Endometrial microvascular endothelial cells (primary cell): ENCODE results near the genes NR1H3, SPI1 and PSMC3.

DNA sequence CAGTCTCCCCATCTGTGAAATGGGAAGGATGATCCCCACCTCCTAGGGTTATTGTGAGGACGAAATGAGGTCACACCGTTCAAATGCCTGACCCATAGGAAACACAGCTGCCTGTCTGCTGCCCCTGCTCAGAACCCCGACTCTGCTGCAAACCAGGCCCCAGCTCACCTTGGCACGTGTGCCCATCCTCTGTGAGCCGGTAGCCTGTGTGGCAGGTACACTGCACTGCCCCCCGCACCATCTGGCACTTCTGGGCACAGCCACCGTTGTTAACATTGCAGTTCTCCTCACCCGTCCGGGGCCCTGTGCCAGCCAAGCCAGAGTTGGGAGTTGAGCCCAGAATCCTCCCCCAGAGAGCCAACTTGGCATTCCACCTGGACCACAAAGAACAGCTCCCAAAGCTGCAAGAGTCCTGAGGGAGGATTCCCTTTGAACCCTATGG lies 22.6 kb downstream of the LRP4 start:
- RAMPAGE, long total RNA = no peak

DNA sequence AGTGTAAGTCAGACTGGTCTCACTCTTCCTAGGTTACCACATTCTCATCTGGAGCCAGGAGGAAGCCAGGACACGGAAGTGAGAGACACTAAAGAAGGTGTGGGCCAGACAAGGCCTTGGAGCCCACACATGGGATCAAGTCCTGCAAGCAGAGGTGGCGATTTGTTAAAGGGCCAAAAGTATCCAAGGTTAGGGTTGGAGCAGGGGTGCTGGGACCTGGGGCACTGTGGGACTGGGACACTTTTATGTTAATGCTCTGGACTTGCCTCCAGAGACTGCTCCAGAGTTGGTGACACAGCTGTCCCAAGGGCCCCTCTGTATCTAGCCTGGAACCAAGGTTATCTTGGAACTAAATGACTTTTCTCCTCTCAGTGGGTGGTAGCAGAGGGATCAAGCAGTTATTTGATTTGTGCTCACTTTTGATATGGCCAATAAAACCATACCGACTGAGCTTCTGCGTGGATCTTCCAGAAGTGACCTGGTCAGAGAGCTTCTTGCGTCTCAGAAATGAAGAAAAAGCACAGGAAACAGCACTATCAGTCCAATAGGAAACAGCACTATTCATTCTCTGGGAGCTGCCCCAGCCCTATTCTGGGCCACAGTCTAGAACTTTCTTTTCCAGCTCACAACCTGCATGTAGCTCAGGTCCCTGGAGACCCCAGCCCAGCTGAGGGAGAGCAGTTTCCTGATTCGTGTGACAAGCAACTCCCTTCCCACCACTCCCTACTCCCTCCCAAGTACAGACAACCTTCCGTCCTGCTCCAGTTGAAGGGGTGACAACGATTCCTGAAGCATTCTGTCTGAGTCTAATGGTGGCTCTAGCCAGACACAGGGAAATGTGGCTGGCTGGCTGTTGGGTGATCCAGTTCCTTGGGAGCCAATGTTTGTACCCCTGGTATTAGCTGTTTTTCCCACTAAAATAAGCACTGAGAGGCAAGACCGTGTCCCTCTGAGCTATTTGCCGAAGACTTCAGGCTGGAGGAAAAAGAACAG lies 9.6 kb downstream of the ACP2 start:
- RAMPAGE, long total RNA = no peak

DNA sequence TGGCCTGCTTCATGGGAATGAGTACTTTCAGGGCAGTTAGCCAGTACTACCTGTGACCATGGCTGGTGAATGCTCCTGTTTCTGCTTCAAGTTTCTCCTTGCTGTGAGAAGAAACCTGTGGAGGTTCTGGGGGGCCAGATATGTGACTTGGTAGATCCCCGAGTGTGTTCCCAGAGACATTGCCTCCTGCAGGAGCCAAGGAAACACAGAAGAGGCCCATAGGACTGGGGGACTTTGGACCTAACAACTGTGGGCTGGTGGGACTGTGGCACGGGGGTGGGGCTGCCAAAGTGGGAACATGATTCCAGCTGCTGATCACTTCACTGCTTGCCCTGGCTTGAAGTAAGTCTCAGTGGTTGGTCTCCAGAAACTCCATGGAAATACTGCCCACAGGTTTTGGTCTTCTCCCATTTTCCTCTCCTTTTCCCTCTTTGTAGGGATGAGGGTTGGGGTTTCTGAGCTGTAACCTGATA lies 4.1 kb upstream of the NR1H3 start:
- RAMPAGE, long total RNA = no peak

DNA sequence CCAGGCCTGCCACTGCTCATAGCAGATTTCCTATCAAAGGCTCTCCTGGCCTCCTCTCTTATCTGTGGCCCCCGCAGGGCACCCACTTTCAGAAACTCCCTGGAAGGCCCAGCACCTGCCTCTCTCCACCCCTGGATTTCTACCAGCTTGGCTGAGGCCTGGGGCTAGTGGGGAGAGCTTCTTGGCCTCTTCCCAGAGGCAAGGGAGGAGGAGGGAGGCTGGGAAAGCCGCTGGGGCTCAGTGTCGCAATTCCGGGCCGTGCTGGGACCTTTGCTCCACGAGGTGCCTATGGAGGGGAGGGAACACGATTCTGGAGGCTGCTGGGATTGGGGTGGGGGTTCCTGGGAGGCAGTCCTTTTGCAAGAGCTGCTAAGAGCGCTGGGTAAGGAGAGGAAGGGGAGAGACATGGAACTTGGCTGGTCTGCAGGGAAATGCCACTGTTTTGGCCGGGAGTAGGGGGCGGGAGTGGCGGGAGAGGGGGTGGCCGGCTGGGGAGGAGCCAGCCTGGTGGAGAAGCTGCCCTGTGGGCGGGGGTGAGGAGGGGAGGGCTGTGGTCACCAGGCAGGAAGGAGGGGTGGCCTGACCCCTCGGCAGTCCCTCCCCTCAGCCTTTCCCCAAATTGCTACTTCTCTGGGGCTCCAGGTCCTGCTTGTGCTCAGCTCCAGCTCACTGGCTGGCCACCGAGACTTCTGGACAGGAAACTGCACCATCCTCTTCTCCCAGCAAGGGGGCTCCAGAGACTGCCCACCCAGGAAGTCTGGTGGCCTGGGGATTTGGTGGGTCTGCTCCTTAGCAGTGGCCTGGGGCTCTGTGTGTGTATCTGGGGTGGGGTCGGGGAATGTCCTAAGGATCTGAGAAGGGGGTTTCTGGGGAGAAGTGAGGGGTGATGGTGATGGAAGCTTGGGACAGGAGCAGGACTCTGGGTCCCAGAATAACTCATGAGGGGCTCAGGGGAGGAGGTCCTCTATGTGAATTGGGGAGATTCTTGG lies at the start of gene NR1H3:
TSS of gene NR1H3 (plus strand) at position 643 of the 989 bp plus-strand sequence.
- RAMPAGE, long total RNA = no peak

GRCh38 chr11:47321490-47322094 lies 30.9 kb downstream of the MYBPC3 start:
- RAMPAGE, long total RNA = no peak

GRCh38 chr11:47369210-47369690 lies 9.1 kb downstream of the SPI1 start:
- RAMPAGE, long total RNA = no peak

DNA sequence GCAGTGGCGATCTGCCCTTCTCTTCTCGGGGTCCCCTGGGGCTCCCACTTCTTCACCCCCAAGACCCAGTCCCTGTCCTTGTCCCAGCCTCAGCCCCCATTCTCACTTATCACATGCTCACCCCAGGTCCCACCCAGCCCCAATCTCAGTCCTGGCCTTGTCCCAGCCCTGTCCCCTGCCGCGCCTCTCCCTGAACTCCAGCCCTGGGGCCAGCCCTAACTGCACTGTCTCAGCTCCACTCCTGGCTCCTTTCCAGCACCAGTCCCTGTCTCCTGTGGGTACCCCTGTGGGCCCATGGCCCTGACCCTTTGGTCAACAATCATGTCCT lies 902 bp downstream of the SPI1 start:
- RAMPAGE, long total RNA = no peak

GRCh38 chr11:47378254-47379177 lies at the start of gene SPI1:
Gene SPI1 (minus strand): TSS chr11:47378547.
- RAMPAGE, long total RNA = no peak

GRCh38 chr11:47388850-47389554 lies 10.7 kb upstream of the SPI1 start:
- RAMPAGE, long total RNA = no peak

GRCh38 chr11:47392778-47393742 lies 14.7 kb upstream of the SPI1 start:
- RAMPAGE, long total RNA = no peak

DNA sequence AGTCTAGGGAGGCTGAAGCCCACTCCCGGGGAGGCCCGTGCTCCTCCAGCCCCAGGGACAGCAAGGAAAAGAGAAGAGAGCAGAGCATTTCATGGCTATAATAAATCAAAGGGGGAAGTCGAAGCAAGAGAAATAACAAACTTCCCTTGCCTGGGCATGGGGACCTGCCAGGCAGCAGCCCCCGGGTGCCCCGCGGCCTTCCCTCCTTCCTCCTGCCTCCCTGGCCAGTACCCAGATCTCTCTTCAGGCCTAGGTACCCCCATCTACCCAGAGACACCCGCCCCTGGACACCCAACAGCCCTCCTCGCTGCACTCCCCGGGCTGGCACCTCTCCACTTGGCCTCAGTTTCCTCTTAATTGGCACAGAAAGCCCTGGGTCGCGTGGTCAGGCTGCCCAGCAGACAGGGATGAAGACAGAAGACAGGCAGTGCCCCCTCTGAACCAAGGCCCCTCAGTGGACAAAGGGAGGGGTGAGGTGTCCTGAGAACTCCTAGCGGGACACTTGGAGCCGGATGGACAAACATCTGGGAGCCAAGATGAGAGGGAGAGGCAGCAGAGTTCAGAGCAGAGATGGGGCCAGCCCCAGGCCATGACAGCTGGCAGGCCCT lies 12.8 kb upstream of the SLC39A13 start:
- RAMPAGE, long total RNA = no peak

GRCh38 chr11:47415021-47415957 lies 6.9 kb downstream of the SLC39A13 start:
- RAMPAGE, long total RNA = no peak

GRCh38 chr11:47425759-47426526 lies at the start of gene PSMC3:
Gene PSMC3 (minus strand): TSS chr11:47426439.
- RAMPAGE, long total RNA = start-site peak on the minus strand at chr11:47426237-47426261, 1,143 and 1,445 reads in 2 replicates; start-site peak on the minus strand at chr11:47426414-47426447, 208 and 237 reads in 2 replicates

GRCh38 chr11:47449434-47449949 lies 556 bp upstream of the RAPSN start:
- RAMPAGE, long total RNA = no peak

GRCh38 chr11:47468521-47469222 lies 19.7 kb upstream of the RAPSN start:
- RAMPAGE, long total RNA = no peak

GRCh38 chr11:47518420-47519314 lies 34.3 kb downstream of the CELF1 start:
- RAMPAGE, long total RNA = no peak

- RAMPAGE, long total RNA = no peak
Observed at GRCh38 chr11:47589376-47589850, 2.9 kb downstream of the FAM180B start.

- RAMPAGE, long total RNA = no peak
Observed at GRCh38 chr11:47591846-47592409, 2.3 kb downstream of the C1QTNF4 start.

DNA sequence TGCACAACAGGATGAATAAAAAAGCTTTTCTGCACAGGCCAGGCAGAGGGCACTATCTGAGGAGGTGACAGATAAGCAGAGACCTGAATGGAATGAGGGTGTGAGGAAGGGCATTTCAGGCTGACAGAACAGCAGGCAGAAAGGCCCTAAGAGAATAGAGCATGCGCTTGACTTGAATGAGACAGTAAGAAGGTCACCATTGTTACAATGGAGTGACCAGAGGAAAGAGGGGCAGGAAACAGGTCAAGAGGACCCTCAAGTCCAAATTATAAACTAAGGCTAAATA lies 33.7 kb upstream of the FNBP4 start:
- RAMPAGE, long total RNA = no peak

GRCh38 chr11:47835487-47835783 lies 12.7 kb downstream of the NUP160 start:
- RAMPAGE, long total RNA = no peak